ENCODE measurements around the genes CDV3 and CEP63.

- PRO-cap, 6 experiments = no peak in any of the 6 experiments
- RAMPAGE, long total RNA, 2 experiments = no peak in any of the 2 experiments
- RRBS = no CpG with 5 or more reads among the region's 7 CpGs
These were observed 67.2 kb upstream of the CDV3 start for GRCh38 chr3:133506357-133506675.

DNA sequence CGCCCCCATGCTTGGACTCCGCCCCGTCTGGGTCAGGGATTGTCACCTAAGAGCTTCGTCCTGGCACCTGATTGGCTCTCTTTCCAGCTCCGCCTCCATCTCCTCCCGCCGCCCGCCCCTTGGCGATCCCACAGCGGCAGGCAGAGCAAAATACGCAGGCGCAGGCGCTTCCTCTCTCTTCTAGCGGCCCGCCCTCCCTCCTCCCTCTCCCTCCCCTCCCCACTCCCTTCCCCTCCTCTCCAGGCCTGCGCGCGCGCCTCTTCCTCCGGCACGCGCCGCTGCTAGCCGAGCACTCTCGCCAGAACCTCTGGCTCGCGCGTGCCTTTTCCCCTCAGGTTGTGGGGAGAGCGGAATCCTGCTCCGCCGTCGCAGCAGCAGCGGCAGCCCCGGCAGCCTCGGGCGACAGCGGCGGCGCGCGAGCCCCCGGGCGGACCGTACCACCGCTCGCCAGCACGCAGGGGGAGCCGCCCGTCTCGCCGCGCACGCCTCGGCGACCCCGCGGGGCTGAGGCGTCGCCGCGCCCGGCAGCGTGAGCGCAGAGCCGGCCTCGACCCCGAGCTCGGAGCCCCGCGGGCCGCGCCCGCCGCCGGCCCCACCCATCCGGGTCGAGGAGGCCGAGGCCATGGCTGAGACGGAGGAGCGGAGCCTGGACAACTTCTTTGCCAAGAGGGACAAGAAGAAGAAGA is at the start of gene CDV3:
Gene CDV3, plus strand, starts transcription at position 264 of the 686 bp plus-strand sequence.
- PRO-cap, 6 experiments = peak in 6 of 6 experiments; most common plus-strand start position 292 of the sequence (in 6); most common minus-strand start position 404 of the sequence (in 2)
- RAMPAGE, long total RNA, 2 experiments = start-site peak on the plus strand in 1 of 2 experiments, centred at position 245 of the sequence, 18 reads per replicate
- RRBS = under 1% methylated on average over 37 of the region's 80 CpGs

GRCh38 chr3:133582420-133583040 is 9.0 kb downstream of the CDV3 start:
- PRO-cap, 6 experiments = no peak in any of the 6 experiments
- RAMPAGE, long total RNA, 2 experiments = no peak in any of the 2 experiments
- RRBS = no CpG with 5 or more reads among the region's 4 CpGs

DNA sequence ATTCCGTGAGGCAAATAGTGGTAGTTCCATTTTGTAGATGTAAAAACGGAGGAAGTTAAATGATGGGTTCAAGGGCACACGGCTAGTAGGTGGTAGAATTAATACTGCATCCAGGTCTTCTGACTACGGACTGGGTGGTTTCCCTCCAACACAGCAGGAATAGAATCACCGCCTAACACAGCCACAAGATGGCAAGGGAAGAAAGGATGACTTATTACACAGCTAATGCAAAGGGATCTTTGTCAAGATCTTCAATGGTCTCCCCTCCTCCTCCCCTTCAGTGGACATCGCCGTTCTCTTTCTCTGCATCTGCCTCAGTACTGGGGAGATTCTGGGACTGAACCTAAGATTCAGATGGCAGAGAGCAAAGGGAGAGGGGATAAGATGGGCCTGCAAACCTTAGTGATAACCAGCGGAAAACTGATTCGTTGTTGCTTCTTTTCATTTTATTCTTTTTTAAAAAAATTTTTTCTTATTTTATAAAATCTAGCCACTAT is 592 bp upstream of the TOPBP1 start:
- PRO-cap, 6 experiments = no peak in any of the 6 experiments
- RAMPAGE, long total RNA, 2 experiments = no peak in any of the 2 experiments
- RRBS = no CpG with 5 or more reads among the region's 9 CpGs

- PRO-cap, 6 experiments = no peak in any of the 6 experiments
- RAMPAGE, long total RNA, 2 experiments = no peak in any of the 2 experiments
- RRBS = no CpG with 5 or more reads among the region's 20 CpGs
These were observed 1.1 kb downstream of the SLCO2A1 start for GRCh38 chr3:134028382-134029197.

- PRO-cap, 6 experiments = no peak in any of the 6 experiments
- RAMPAGE, long total RNA, 2 experiments = no peak in any of the 2 experiments
- RRBS = 42% methylated on average over 2 of the region's 4 CpGs
These were observed 10.1 kb upstream of the SLCO2A1 start for GRCh38 chr3:134039787-134040179.

GRCh38 chr3:134229131-134229937 is 21.3 kb downstream of the RYK start:
- PRO-cap, 6 experiments = no peak in any of the 6 experiments
- RAMPAGE, long total RNA, 2 experiments = no peak in any of the 2 experiments
- RRBS = no CpG with 5 or more reads among the region's 9 CpGs

- PRO-cap, 6 experiments = no peak in any of the 6 experiments
- RAMPAGE, long total RNA, 2 experiments = no peak in any of the 2 experiments
- RRBS = no CpG with 5 or more reads among the region's 3 CpGs
These were observed 60.5 kb upstream of the RYK start for GRCh38 chr3:134311099-134311672.

- PRO-cap, 6 experiments = no peak in any of the 6 experiments
- RAMPAGE, long total RNA, 2 experiments = no peak in any of the 2 experiments
- RRBS = no CpG with 5 or more reads among the region's 1 CpG
These were observed 20.0 kb upstream of the AMOTL2 start for GRCh38 chr3:134394264-134394714.

GRCh38 chr3:134406178-134406522 is 31.9 kb upstream of the AMOTL2 start:
- PRO-cap, 6 experiments = no peak in any of the 6 experiments
- RAMPAGE, long total RNA, 2 experiments = no peak in any of the 2 experiments
- RRBS = 8% methylated on average over 12 of the region's 12 CpGs

DNA sequence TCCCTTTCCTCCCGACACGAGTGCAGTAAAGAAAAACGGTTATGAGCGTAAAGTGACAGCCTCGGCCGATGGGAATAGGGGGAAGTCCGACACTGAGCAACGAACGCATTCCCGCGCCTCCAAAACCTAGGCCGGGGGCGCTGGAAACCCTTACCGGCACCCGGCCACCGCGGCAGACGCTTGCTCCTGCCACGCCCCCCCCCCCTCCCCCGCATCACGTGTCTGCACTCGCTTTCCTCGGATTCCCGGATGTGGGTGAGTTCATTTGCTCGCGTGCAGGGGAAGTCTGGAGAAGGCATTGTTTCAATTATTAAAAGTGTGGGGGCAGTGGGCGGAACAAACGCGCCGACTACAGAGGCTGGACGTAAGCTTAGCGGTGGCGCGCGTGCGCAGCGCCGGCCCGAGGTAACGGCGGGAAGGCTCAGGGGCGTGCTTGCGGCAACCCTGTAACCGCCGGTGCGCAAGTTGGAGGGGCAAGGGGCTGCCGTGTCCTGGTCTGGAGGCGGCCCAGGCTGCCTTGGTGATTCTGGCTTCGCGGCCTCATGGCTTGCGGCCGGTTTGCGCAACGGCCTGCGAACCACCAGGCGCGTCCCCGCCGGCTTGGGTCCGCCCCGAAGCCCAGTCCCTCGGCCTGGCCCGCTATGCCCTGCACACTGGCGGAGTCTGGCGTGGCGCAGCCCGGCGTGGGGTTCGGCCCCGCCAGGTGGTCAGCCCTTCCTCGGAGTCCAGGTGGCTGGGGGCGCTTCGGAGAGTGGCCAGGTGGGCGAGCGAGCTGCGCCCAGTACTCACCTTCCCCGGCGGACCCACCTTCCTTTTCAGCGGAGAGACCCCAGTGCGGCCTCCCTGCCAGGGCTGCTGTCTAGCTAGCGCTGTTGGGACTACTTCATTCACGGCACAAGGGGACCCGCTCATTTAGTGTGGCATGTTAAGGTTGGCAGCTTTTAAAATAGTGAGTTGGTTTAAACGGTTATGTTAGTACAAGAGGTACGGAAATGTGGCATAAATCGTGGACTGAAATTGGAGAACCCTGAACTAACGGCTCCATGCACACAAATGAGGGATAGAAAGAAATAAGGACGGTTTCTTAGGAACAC is at the start of gene CEP63:
Gene CEP63, plus strand, starts transcription at position 260 of the 1,094 bp plus-strand sequence.
- PRO-cap, 6 experiments = peak in 6 of 6 experiments; most common plus-strand start position 621 of the sequence (in 5); most common minus-strand start position 188 of the sequence (in 6)
- RAMPAGE, long total RNA, 2 experiments = start-site peak on the plus strand in 2 of 2 experiments, centred at positions 234 to 378 of the sequence, 18 to 96 reads per replicate; start-site peak on the minus strand in 2 of 2 experiments, centred at positions 187 to 188 of the sequence, 204 to 1,384 reads per replicate
- RRBS = 2% methylated on average over 44 of the region's 88 CpGs

DNA sequence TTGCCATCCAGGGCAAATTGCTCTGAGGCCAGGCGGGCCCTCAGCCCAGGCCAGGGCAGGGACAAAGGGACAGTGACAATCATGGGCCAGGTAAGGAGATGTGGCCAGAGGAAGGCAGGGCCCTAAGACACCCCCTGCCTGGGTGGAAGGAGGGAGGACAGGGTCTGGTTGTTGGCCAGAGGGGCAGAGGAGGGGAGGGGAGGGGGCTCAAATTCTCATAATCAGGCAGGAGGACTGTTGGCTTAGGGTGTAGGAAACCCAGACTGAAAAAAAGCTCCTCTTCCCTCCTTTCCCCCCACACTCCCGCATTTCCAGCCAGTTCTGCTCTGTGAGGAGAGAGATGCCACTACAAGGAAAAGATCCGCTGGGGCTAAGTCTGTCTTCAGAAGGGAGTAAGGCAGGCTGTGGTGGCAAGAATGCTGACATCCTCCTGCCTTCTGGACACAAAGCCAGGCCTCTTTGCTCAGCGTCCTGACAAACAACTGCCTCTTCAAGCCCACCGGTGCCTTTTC is 3.2 kb downstream of the EPHB1 start:
- PRO-cap, 6 experiments = no peak in any of the 6 experiments
- RAMPAGE, long total RNA, 2 experiments = no peak in any of the 2 experiments
- RRBS = no CpG with 5 or more reads among the region's 5 CpGs

DNA sequence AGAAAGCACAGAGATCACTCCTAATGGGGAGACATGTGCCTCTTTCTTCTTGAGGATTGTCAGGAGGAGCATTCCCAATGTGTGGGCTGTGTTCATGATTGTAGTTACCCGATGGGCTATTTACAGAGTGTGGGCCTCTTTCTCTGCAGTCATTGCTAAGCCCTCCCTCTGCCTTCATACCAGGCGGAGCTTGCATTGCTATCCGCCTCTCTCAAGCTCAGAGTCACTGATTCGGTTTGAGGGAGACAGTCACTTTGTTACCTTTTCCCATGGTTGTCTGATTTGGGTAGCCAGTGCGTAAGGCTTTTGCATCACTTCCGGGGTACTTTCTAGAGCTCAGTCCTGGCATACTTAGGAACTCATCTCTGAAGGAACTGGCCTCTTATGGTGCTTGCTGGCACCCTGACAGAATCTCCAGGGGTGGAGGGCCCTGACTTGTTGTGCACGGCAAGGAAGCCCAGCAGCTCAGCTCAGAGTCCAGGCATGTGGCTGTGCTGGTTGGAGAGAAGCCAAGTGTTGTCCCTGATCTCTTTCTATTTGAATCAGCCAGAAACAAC is 79.7 kb downstream of the EPHB1 start:
- PRO-cap, 6 experiments = no peak in any of the 6 experiments
- RAMPAGE, long total RNA, 2 experiments = no peak in any of the 2 experiments
- RRBS = no CpG with 5 or more reads among the region's 7 CpGs

DNA sequence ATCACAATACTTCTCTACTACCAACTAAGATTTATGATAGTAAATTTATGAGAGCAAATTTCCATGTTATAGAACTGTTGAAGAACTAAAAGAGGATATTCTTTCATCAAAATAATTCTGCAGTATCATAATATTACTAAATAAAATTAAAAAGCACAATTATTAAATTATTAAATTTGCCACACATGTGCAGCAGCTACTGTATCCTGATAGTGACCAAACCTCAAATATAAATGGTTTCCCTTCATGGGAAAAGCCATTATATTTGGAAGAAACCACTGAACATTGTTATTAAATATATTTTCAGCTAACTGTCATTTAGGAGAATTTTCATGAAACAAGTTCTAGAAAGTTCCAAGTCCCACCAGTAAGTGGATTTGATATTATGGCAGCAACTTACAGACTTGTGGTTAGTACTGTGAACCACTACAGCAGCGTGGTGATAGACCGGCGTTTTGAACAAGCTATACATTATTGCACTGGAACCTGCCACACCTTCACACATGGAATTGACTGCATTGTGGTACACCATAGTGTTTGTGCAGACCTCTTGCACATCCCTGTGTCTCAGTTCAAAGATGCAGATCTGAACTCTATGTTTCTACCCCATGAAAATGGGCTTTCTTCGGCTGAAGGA is 35.7 kb downstream of the PPP2R3A start:
- PRO-cap, 6 experiments = no peak in any of the 6 experiments
- RAMPAGE, long total RNA, 2 experiments = no peak in any of the 2 experiments
- RRBS = no CpG with 5 or more reads among the region's 4 CpGs

GRCh38 chr3:136151598-136152390 is 44.3 kb downstream of the MSL2 start:
- PRO-cap, 6 experiments = no peak in any of the 6 experiments
- RAMPAGE, long total RNA, 2 experiments = no peak in any of the 2 experiments
- RRBS = no CpG with 5 or more reads among the region's 9 CpGs

DNA sequence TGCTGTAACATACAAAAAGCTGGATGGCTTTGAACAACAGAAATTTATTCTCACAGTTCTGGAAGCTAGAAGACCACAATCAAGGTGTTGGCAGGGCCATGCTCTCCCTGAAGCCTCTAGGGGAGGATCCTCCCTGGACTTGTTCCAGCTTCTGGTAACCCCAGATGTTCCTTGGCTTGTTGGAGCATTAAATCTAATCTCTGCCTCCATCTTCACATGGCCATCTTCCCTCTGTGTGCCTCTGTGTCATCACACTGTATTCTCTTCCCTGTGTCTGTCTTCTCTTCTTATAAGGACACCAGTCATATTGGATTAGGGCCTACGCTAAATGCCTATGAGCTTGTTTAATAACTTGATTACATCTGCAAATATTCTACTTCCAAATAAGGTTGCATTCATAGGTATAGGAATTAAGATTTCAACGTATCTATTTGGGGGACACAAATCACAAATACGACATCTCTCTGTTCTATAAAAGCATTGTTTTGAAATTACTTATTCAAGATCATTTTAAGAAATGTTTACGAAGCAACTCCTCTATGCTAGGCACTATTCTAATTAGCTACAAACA is 109.4 kb downstream of the STAG1 start:
- PRO-cap, 6 experiments = no peak in any of the 6 experiments
- RAMPAGE, long total RNA, 2 experiments = no peak in any of the 2 experiments
- RRBS = no CpG with 5 or more reads among the region's 4 CpGs

DNA sequence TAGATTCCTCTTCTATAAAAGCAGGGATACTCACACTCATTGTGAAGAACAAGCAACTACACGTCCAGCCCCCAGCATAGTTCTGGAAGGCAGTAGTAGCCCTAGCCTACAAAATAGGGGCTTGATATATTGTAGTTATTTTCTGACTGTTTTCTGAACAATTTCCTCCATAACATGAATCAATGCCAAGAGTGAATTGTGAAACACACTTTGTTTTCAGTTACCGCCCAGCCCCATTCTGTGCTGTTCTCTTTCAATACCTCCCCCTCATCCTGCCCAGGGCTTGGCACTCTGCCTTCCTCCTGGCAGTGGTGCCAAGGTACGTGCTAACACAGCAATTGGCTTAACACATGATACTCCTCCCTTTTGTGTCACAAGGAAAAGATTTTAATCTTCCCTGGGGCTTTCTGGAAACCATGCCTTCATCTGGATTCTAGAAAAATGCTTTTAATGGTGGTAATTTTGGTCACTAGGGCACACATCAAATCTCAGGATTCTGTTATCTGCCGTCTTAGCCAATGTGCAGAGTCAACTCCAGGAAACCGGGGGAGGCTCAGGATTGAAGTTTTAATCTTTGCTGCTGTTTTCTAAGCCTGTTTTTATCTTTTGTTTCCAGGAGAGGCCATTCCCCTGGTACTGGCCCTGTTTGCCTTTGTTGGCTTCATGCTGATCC is 37.2 kb downstream of the IL20RB start:
- PRO-cap, 6 experiments = peak in 2 of 6 experiments; most common plus-strand start position 425 of the sequence (in 2); most common minus-strand start position 84 of the sequence (in 2)
- RAMPAGE, long total RNA, 2 experiments = no peak in any of the 2 experiments
- RRBS = no CpG with 5 or more reads among the region's 5 CpGs

DNA sequence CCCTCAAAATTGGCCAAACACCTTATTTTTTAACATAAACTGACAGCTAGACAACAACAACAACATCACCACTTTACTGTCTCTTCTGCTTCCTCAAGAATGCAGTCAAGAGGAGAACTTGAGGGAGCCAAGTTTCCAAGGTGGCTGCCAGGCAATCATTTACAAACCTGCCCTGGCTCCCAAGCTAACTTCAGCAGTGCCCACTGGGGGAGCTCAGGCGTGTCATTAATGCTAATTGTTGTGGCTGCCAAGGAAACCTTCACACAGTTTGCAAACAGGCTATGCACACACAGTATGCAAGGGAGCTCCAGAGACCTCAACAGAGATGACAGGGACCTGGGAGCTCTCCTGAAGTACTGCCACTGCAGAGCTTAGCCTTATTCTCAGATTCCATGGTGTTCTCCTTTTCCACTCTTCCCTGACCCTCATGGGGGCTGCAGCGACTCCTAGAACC is 2.1 kb downstream of the DZIP1L start:
- PRO-cap, 6 experiments = no peak in any of the 6 experiments
- RAMPAGE, long total RNA, 2 experiments = no peak in any of the 2 experiments
- RRBS = no CpG with 5 or more reads among the region's 2 CpGs

GRCh38 chr3:138188375-138188653 is 1.2 kb downstream of the ARMC8 start:
- PRO-cap, 6 experiments = no peak in any of the 6 experiments
- RAMPAGE, long total RNA, 2 experiments = no peak in any of the 2 experiments
- RRBS = no CpG with 5 or more reads among the region's 4 CpGs

DNA sequence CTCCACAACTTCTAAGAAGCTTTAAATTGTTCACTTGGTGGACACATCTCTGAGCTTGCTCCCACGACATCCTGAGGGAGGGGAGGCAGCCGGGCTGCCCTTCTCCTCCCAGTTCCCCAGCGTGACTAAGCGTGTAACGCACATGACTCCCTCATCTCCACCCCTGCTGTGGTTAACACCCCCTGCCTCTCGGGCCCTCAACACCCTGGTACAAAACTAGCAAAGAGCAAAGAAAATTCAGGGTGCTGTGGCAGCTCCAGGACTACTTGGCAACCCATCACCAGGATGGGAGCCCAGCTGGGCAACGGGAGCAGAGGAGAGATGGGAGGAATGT is 23.7 kb upstream of the ESYT3 start:
- PRO-cap, 6 experiments = no peak in any of the 6 experiments
- RAMPAGE, long total RNA, 2 experiments = no peak in any of the 2 experiments
- RRBS = no CpG with 5 or more reads among the region's 7 CpGs